Glomerular endothelial cell (primary cell): ENCODE measurements around a stretch of chr10.

DNA sequence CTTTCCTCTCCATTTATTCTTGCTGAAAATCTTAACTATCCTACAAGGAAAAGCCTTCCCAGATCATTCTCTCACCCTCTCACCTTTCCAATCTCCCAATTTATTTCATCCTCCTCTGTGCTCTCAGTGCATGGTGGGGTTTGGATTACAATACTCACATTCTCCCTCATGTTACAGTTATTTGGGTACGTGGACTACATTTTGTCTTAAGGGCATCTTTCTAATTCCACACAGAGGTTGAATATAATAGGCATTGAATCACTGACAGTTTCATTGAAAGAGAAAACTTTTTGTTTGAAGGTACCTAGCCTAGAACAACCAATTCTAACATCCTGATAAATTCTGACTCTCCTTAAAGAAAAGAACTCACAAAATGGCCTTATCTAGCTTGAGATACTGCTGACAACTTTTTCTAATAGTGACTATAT lies 4.9 kb downstream of the USP54 start:
- RAMPAGE, long total RNA, result no peak

DNA sequence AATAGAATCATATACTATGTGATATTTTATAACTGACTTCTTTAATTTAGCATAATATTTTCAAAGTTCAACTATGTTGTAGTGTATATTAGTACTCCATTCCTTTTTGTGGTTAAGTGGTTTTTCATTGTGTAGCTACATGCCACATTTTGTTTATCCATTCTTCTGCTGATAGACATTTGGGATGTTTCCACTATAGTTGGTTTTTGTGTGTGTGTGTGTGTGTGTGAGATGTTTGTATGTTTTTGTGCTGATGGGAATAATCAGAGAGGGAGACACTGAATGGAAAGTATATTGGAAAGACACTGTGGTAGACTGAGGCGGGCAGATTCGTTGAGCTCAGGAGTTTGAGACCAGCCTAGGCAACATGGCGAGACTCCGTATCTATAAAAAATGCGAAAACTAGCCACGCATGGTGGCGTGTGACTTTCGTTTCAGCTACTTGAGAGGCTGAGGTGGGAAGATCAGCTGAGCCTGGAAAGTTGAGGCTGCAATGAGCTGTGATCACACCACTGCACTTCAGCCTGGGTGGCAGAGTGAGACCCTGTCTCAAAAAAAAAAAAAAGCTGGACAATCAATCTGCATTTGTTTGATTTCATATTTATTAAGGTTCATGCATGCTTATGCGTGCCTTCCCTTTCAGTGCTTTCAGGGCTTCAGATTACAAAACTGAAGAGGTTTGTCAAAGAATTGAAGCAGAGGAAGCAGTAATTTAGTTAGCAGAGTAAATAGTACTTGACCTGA lies 13.3 kb upstream of the FUT11 start:
- RAMPAGE, long total RNA, result no peak

DNA sequence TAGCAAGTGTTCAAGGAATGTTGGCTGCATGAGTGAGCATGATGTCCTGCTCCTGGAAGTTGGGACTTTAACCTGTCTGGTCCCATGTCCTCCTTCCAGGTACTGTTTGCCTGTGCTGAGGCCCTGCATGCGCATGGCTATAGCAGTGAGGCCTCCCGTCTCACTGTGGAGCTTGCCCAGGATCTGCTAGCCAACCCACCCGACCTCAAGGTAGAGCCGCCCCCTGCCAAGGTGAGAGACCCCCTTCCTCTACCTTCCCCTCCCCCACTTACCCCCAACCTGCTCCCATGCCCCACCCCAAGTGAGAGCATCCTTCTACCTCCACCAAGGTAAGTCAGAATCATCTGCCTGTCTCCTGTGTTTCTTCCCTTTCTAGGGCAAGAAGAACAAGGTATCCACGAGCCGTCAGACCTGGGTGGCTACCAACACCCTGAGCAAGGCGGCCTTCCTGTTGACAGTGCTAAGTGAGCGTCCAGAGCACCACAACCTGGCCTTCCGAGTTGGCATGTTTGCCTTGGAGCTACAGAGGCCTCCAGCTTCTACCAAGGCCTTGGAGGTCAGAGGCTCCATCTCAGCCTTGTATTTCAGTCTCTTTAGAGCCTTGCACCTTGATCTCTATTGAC lies 8.2 kb downstream of the ZSWIM8 start:
- RAMPAGE, long total RNA, result no peak

GRCh38 chr10:74174505-74174951 lies 23.5 kb downstream of the ADK start:
- RAMPAGE, long total RNA, result no peak

DNA sequence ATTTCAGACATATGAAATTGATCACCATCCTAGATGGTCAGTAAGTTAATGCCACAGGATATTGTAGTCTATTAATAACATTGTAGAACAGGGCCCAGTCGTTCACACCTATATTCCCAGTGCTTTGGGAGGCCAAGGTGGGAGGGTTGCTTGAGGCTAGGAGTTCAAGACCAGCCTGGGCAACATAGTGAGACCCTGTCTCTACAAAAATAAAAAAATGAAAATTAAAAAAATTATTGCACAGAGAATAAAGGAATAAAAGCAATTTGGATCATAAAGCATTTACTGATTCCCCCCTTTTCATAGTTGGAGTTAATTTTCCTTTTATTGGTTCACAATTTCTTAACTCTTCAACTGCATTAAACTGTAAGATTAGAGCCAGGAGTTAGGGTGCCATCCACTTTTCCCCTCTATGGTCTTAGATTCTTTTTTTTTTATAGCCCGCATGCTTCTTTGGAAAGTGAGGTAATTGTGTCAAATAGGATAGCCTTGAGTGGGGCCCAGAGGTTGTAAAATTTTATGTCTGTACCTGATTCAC lies 24.6 kb downstream of the ADK start:
- RAMPAGE, long total RNA, result no peak

DNA sequence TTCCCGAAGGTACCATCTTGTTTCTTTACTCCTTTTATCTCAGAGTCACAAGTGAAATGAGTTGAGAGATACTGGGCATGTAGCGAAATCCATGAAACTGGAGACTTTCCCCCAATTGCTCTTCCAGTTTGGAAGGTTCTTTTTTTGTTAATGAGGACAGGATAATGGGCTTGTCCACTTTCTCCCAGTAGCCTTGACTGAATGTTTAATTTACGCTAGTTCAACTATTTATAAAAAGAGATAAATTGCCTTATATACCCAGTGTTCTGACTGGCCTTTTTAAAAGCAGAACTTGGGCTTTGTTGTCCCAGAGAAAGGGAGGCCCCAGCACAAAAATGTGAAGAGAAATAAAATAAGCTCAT lies 26.4 kb downstream of the ADK start:
- RAMPAGE, long total RNA, result no peak

DNA sequence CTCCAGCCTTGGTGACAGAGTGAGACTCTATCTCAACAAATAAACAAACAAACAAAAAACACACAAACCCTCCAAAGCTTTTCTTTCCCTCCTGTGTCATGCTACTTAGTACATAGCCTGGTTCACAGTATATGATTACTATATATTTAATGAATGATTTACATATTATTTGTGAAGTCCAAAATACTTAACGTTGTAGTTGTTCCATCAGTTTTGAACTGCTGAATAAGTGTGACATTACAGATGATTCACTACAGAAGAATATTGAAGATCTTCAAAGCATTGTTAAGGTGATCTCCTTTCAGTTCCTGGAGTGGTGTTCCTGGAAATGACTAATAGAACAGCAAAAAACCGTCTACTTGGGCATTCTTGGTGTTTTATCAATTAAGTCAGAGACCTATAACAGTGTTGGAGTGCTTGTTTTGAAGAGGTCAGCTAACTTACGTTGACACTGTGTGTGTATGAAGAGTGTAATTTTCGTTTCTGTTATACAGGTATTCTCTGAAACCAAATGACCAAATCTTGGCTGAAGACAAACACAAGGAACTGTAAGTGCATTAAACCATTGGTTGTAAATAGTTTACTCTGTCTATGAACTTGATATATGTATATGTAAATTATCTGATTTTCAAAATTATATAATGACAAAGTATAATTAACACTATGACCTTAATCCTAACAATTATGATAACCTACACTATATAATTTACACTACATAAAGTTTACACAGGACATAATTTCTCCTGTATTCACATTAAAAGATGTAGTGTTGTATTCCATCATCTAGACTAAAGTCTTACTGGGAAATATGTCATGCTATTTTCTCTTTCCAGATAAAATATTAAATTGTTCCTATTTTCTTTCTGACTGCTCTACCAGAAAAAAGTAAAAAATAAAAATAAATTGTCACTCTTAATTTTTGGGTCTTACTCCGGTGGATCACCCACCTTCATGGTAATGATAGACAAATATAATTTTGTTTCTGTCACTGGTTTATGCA lies 73.3 kb downstream of the ADK start:
- RAMPAGE, long total RNA, result no peak

- RAMPAGE, long total RNA, result no peak
These were observed 99.0 kb downstream of the ADK start for GRCh38 chr10:74249837-74250640.

GRCh38 chr10:74865729-74866295 lies 39.4 kb downstream of the KAT6B start:
- RAMPAGE, long total RNA, result no peak

GRCh38 chr10:74881280-74881520 lies 54.8 kb downstream of the KAT6B start:
- RAMPAGE, long total RNA, result no peak

DNA sequence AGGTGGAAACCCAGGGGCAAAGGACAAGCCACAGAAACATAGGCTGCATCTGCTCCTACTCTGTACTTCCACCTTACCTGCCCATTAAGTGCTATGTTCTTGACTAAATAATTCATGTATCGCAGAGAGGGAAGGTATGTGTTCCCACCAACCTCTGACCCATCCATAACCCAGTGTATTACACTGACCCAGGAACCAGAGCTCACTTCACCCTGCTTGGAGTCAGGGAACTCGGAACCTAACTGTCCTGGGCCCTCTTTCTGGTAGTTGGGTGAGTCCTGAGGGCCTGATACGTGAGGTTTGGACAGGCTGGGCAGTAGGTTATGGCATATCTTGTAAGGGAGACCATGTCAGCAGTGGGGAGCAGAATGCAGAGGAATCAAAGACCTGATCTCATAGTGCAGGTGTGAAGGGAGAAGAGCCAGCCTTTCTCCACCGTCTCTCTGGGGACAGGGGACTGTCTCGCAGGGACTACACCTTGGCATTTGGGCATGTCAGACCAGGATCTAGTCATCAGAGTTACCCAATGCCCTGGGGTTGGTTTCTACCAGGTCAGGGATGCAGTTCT lies 60.3 kb downstream of the KAT6B start:
- RAMPAGE, long total RNA, result no peak

DNA sequence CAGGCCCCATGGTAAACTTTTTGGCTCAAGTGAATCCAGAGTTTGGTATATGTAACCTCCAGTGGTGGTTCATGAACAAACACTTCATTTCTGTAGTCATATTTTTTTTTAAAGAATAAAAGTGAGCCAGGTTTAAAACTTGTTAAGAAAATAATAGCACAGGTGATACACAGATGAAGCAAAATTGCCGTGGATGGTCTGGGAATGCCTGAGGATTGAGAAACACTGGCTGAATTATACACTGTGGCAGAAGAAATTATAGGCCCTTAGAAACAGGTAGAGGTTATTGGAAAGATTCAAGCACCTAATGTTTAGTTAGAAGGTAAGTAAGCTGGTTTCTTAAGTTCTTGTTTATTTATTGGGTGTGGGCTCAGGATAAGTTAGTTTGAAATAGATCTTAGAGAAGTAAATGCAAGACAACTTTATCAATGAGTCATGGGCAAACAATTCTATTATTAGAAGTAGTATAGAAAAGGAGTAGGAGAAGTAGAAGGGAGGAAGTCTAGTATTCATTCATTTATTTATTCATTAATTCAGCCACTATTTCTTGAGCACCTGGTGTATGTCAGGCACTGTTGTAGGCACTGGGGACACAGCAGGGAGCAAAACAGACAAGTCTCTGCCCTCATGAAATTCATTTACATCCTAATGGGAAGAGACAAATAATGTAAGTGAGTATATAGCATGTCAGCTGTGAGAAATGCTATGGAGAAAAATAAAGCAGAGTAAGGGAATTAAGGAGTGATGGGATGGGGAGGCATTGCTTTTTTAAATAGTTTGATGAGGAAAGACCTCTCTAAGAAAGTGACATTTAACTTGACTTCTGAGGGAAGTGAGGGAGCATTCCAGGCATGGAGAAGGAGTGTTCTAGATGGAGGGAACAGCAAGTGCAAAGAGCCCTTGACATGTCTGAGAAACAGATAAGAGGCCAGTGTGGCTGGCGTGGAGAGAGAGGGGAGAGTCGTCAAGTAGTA lies 96.6 kb downstream of the KAT6B start:
- RAMPAGE, long total RNA, result no peak

- RAMPAGE, long total RNA, result no peak
These were observed 100.5 kb downstream of the KAT6B start for GRCh38 chr10:74926821-74927452.

GRCh38 chr10:75020341-75021065 lies 52.9 kb downstream of the DUSP29 start:
- RAMPAGE, long total RNA, result no peak

DNA sequence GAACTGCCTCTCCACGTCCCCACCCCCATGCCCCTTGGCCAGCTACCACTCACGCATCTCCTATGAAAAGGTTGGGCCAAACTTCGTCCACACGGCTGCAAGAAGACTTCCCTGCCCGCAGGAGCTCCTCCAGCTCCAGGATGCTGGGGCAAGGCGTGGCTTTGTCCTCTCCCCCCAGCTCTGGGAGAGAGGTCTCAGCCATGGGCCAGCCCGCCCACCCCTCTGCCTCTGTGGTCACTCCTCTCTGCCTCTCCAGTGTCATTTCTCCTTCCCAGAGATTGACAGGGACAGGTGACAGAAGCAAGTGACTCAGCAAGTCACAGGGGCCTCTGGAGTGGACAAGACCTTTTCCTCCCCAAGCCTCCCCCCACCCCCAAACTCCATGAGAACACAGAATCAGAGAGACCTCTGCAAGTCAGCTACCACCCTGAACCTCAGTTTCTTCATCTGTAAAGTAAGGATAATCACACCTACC lies 2.5 kb upstream of the SAMD8 start:
- RAMPAGE, long total RNA, result no peak

DNA sequence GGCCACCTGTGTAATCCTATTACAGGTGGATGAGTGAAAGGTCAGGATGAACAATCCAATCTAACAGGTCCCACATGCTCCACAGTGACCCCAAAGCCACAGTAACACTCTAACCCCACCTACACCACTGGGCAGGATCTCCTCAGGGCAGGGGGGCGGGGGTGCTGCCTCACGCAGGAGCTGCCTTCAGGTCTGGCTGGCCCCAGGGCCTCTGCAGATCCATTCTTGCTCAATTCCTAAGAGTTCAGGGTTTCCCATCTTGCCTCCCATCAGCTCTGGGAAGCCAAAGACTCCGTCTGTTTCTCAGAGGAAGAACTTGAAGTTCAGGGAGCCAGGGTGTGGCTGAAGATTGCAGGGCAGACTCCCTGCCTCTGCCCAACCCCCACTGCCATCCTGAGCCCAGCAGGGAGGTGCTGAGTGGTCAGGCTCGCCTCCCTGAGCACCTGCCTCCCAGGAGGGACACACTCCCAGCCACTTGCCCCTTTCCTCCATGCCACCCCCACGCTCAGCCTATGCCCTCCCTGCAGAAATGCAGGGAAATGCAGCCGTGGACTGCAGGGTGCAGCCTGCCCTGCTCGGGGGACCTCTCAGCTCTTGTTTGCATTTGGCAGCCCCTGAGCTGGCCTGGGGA lies 9.8 kb upstream of the COMTD1 start:
- RAMPAGE, long total RNA, result no peak

- RAMPAGE, long total RNA, result no peak
These were observed 26.9 kb upstream of the COMTD1 start for GRCh38 chr10:75262601-75263107.

DNA sequence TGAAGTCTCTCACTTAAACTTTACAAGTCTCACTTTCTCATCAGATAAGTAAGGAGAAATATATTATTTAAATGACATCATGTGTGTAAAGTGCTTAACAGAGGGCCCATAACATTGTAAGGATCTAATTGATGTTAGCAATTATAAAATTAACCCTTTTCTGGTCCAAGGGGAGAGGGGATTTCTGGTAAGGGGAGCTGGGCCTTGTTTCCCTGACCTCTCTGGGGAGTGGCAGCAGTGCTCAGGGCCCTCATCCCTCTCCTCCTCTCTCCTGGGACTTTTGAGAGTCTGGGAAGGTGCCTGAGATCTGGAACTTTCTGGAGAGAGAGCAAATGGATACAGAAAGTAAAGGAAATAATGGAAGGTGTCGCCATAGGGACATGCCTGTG lies 63.2 kb downstream of the ZNF503 start:
- RAMPAGE, long total RNA, result no peak

- RAMPAGE, long total RNA, result no peak
These were observed 3.9 kb downstream of the ZNF503 start for GRCh38 chr10:75397623-75398043.

GRCh38 chr10:75439573-75440453 lies 8.4 kb downstream of the LRMDA start:
- RAMPAGE, long total RNA, result no peak